Pericardium (tissue), 1 donor: Measurements from ENCODE around the gene PTN.

DNA sequence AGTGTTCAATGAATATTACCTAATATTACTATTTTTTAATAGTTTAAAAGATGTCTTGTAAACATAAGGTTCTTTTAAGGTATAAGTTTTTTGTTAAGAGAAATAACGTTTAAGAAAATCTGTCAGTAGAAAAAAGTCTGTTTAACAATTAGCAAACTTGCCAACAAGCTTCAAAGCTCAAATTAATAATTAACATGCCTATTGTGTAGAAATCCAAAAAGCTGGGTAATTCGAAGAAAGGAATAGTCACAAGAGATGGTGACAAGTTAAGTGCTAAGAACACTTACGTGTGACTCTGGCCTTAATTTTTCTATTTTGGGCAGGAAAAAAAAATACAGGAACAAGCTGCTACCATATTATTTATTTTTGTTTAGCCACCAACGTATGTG lies 43.6 kb upstream of the AGBL3 start:
- RRBS: no CpG with 5 or more reads among the region's 4 CpGs

GRCh38 chr7:135160033-135160806 lies 10.3 kb downstream of the CYREN start:
- RRBS: no CpG with 5 or more reads among the region's 5 CpGs

GRCh38 chr7:135164097-135165027 lies 6.1 kb downstream of the CYREN start:
- RRBS: 12% methylated on average over 1 of the region's 18 CpGs

- RRBS: no CpG with 5 or more reads among the region's 6 CpGs
Measured at GRCh38 chr7:135179989-135180835, 9.7 kb upstream of the CYREN start.

DNA sequence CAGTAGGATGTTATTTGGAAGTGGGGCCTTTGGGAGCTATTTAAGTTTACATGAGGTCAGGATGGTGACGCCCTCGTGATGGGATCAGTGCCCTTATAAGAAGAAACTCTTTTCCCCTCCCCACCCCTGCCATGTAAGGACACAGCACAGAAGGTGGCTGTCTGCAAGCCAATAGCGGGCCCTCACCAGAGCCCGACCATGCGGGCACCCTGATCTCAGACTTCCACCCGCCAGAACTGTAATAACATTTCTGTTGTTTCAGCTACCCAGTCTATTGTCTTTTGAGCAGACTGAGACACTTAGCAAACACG lies 58.0 kb downstream of the STRA8 start:
- RRBS: no CpG with 5 or more reads among the region's 7 CpGs

GRCh38 chr7:135508627-135509157 lies 1.2 kb downstream of the CNOT4 start:
- RRBS: 2% methylated on average over 5 of the region's 12 CpGs

DNA sequence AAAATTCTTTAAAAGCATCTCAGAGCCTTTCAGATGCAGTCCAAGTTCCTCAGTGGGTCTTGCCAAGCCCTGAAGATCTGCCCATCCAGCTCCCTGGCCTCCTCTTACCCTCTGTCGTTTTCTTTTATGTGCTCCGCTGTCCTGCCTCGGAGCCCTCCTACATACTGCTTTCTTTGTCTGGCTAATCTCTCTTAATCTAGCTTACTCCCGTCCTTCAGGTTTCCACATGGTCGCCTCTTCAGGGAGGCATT lies 30.4 kb downstream of the SLC13A4 start:
- RRBS: no CpG with 5 or more reads among the region's 5 CpGs

GRCh38 chr7:135800369-135800938 lies 51.8 kb upstream of the FAM180A start:
- RRBS: no CpG with 5 or more reads among the region's 10 CpGs

DNA sequence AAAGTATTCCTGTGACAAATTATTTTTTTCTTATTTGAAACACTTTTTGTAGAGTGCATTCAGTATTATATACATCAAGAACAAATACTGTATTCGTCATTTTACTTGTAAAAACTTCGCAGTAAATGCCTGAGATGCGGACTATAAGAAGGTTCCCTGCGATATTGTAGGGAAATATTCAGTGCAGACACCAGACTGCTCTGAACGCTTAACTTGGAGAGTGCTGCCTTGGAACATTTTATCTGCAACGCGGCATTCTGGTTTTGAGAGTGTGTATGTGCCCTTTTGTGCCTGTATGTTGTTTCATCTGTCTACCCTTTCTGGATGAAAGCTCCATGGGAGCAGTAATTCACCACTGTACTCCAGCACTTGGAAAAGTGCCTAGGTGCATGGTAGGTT lies 46.8 kb downstream of the MTPN start:
- RRBS: no CpG with 5 or more reads among the region's 7 CpGs

- RRBS: no CpG with 5 or more reads among the region's 3 CpGs
Measured at GRCh38 chr7:136036870-136037373, 59.8 kb upstream of the MTPN start.

DNA sequence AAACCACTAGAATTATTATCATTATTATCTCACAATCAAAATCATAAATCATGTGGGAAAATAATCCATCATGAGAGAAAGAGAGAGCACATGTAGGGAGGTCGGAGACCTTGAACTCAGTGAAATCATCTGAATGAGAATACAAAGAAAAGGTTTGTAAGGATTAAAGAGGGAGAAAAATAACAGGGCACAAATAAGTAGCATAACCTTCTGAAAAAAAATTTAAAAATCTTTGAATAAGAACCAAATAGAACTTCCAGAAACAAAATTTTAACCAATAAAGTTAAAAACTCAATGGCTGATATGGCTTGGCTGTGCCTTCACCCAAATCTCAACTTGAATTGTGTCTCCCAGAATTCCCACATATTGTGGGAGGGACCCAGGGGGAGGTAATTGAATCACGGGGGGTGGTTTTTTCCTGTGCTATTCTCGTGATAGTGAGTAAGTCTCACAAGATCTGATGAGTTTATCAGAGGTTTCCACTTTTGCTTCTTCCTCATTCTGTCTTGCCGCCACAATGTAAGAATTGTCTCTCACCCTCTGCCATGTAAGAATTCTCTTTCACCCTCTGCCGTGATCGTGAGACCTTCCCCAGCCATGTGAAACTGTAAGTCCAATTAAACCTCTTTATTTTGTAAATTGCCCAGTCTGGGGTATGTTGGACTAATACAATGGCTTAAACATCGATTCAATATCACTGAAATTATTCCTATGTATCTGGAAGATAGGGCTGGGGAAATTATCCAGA lies 115.4 kb upstream of the MTPN start:
- RRBS: no CpG with 5 or more reads among the region's 7 CpGs

- RRBS: no CpG with 5 or more reads among the region's 16 CpGs
Measured at GRCh38 chr7:136870942-136871188, 2.4 kb downstream of the CHRM2 start.

DNA sequence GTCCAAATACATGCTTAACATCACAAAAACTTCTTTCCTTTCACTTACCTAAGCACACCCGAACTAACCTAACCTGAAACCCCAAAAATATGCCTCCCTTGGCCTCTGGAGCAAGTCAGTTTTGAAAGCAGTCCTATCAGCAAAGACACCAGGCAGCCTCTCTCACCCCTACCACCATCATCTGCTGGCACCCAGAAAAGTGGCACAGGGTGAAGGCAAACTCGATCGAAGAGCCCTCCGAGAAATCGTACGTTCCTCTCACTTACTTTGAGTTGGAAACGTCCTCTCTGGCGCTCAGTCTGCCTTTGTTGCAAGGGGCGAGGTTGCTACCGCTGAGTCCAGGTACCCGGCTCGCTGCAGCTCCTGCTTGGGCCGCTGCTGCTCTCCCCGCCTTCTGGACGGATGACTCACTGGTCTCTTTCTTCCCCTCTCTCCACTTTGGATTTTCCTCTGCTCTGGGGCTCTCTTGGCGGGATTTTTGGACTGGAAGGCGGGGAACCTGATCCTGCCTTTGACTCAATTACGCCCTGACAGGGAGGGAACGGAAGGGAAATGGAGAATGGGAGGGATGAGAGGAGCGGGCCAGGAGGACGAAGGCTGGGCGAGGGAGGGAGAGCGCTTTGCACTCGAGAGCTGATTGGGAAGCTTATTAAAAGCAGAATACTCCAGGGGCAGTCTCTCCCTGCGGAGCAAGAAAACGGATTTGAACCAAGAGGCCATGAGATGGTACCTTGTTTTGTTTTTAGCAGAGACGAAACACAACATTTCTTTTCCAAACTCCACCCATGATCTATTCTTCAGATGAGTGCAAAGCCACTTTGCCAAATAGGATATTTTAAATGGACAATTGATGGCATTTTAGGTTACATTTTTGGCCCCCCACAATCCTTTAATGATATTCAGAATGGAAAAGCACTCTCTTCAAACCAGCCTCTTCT lies at the start of gene PTN:
TSS of gene PTN (minus strand) at position 561 of the 938 bp plus-strand sequence.
- RRBS: no CpG with 5 or more reads among the region's 27 CpGs

- RRBS: no CpG with 5 or more reads among the region's 6 CpGs
Measured at GRCh38 chr7:137890170-137891207, 43.7 kb upstream of the DGKI start.

GRCh38 chr7:137940171-137940800 lies 61.6 kb downstream of the CREB3L2 start:
- RRBS: no CpG with 5 or more reads among the region's 6 CpGs

- RRBS: no CpG with 5 or more reads among the region's 5 CpGs
Measured at GRCh38 chr7:137942860-137943759, 58.8 kb downstream of the CREB3L2 start.

DNA sequence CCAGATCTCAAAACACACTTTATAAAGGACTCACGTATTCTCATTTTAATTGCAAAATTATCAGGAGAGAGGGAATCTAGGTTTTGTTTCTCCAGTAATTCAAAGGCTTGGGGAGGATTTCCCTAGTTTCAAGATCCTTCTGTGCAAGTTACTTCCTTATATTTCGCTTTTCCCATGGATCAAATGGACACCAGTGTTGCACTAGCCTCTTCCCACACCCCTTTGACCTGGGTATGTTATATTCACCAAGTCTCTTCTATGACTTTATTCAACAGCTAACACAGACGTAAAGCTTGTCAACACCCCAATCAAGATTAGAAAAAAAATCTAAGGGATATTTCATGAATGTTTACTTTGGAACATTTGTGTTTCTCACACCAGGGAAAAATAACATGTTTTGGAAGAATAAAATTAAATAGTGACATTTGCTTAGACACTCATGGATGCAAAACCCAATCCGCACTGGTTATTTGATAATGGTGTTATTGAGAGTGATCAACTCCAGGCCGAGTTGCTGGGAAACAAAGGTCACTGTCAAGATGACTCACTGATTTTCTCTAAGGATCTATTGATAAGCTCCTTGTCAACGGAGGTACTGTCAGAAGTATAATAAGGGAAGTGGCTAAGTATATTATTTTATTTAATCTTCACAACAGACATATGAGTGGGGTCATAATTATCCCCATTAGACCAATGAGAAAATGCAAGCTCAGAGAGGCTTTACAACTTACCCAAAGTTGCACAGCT lies 52.4 kb downstream of the CREB3L2 start:
- RRBS: no CpG with 5 or more reads among the region's 6 CpGs

- RRBS: no CpG with 5 or more reads among the region's 5 CpGs
Measured at GRCh38 chr7:137955477-137955977, 46.4 kb downstream of the CREB3L2 start.

- RRBS: no CpG with 5 or more reads among the region's 7 CpGs
Measured at GRCh38 chr7:137975203-137975841, 26.6 kb downstream of the CREB3L2 start.

DNA sequence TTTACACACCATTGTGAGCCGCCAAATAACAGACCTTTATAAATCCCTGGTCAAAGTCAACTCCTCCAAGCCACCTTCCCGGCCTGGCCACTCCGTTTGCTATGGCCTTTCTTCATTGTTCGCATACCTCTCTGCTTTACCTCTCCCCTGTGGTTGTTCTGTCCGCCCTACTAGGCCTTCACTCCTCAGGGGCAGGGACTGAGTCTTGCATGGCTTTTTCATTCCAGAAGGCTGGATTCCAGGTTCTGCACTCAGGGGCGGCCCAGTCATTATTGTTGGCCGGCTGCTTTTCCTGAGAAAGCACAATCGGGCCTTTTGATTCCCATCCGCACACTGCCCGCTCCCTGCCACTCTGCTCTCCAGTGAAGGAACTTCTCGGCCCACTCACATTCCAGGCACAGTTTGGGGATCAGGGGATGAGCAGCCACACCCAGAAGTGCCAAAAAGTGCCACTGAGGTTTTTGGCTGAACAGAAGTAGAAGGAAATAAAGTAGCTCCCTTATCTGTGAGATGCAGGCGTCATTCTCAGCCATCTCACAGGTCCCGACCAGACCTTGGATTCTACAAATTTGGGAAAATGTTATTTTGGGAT lies 18.2 kb downstream of the CREB3L2 start:
- RRBS: no CpG with 5 or more reads among the region's 13 CpGs